ENCODE measurements around the genes MDFI and BYSL.

DNA sequence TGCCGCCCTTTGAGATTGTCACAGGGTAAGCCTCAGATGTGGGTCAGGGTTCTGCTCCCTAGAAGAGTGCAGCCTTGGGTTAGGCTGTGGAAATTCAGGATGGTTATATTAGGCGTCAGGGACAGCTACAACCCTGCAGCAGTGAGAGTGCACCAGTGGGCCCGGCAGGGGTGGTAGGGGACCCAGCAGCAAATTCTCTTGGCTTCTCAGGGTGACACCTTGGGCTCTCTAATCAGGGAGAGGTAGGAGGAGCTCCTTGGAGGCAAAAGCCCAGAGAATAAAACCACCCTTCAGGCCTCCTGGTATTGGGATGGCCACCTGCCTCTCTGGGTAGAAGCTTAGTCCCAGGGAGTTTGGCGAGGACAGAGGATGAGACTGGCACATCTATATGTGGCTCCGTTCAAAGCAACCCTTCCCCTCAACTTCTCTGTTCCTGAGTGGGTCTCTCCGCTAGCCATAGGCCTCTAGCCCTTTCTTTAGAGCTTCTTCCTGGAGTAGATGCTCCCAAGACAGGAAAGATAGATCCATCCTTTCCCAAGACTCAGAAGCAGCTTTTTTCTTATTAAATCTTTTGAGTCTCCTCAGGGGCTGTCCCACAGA is 552 bp downstream of the APOBEC2 start:
- PRO-cap = no peak
- RRBS = no CpG with 5 or more reads among the region's 6 CpGs

DNA sequence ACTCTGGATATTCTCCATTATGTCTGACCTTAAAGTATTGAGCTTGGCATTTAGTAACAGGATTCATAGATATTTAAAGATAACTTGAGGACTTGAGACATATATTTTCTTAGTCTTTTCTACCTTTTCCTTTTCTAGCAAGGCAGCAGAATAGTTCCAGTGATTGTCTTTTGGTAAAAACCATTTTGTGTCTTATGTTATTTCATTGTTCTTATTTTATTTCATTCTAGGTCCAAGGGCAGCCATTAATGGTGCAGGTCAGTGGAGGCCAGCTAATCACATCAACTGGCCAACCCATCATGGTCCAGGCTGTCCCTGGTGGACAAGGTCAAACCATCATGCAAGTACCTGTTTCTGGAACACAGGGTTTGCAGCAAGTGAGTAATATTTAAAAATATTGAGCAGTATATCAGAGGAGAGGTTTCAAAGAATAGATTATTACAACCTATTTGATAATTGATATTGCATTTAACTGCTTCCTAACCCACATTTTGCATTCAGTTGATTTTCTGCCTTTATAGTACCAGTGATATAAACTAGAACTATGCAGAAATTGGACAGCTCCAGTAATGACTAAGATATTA is 11.1 kb downstream of the NFYA start:
- PRO-cap = no peak

DNA sequence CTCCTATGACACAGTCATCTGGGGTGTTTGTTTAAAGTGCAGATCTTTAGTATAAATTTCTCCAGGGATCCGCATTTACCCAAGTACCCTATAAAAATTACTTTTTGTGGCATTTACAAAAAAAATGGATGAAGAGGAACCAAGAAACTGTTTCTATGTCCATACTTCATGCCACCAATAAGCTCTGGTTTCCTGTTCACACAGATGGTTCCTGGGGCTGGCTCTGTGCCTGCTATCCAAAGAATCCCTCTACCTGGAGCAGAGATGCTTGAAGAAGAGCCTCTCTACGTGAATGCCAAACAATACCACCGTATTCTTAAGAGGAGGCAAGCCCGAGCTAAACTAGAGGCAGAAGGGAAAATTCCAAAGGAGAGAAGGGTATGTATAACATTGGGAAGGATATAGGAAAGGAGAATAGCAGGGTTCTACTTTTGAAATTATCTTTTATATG is 20.0 kb downstream of the NFYA start:
- PRO-cap = no peak
- RRBS = no CpG with 5 or more reads among the region's 4 CpGs

- PRO-cap = no peak
These were observed 1.3 kb downstream of the TREML2 start for GRCh38 chr6:41199783-41200010.

GRCh38 chr6:41270996-41271537 is 15.4 kb downstream of the TREM1 start:
- PRO-cap = no peak
- RRBS = no CpG with 5 or more reads among the region's 2 CpGs

- PRO-cap = no peak
- RRBS = no CpG with 5 or more reads among the region's 5 CpGs
These were observed 12.7 kb downstream of the TREM1 start for GRCh38 chr6:41273798-41274240.

- PRO-cap = no peak
- RRBS = no CpG with 5 or more reads among the region's 2 CpGs
These were observed 8.9 kb downstream of the TREM1 start for GRCh38 chr6:41277597-41278021.

GRCh38 chr6:41428639-41429091 is 93.3 kb downstream of the NCR2 start:
- PRO-cap = no peak
- RRBS = 35% methylated on average over 3 of the region's 12 CpGs

DNA sequence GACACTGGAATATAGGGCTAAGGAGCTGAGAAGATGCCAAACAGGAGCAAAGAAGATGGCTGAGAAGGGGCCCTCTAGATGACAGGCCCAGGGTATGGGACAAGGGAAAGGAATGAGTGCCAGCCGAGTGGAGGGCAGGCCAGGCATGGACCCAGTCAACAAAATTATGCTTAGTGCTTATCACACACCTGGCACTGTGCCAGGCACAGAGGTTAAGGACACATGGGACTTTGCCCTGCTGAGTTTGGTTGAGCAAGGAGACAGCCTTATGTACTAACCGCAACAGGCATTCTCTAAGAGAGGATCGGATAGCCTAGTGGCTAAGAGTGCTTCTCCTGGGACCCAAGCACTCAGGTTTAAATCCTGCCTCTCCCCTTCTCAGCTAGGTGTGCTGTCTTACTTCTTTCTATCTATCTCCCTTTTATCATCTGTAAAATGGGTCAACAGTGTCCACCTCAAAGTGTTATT is 96.4 kb upstream of the FOXP4 start:
- PRO-cap = no peak
- RRBS = no CpG with 5 or more reads among the region's 3 CpGs

GRCh38 chr6:41504219-41505079 is 41.7 kb upstream of the FOXP4 start:
- PRO-cap = no peak
- RRBS = 86% methylated on average over 5 of the region's 33 CpGs

- PRO-cap = no peak
- RRBS = no CpG with 5 or more reads among the region's 22 CpGs
These were observed 9.1 kb upstream of the FOXP4 start for GRCh38 chr6:41536560-41537948.

- PRO-cap = no peak
- RRBS = no CpG with 5 or more reads among the region's 12 CpGs
These were observed 38.6 kb downstream of the FOXP4 start for GRCh38 chr6:41584591-41585371.

GRCh38 chr6:41599126-41600349 is 38.7 kb upstream of the MDFI start:
- PRO-cap = no peak
- RRBS = 67% methylated on average over 2 of the region's 28 CpGs

DNA sequence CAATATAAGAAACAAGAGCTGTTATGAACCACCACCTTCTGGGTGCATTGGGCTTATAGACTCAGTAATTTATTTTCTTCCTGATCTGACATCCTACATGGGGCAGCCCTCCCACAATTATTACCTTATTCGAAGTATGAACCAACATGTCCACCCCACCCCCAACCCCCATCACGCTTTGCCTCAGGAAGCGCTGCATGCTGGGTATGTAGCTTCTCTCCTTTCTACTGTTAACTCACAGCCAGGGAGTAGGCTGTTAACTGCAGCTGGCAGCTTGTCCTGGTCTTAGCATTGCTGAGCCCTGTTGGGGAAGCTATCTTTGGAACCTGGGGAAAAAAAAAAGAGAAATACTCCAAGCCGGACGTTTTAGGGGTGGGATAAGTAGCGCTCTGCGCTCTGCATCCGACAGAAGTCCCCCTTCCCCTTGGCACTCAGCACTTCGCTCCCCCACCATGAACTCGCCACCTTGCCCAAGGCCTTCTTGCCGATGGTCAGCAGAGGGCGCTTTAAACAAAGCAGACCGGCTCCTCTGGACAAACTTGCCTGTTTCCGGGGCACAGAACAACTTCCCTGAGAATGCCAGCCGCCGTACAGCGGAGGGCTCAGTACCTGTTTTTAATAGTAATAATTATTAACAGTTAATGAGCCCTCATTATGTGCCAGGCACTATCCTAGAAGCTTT is 35.4 kb upstream of the MDFI start:
- PRO-cap = no peak
- RRBS = no CpG with 5 or more reads among the region's 17 CpGs

GRCh38 chr6:41638069-41638942 is at the start of gene MDFI:
TSS of gene MDFI (plus strand) at chr6:41638468.
- PRO-cap = no peak
- RRBS = 41% methylated on average over 46 of the region's 82 CpGs

DNA sequence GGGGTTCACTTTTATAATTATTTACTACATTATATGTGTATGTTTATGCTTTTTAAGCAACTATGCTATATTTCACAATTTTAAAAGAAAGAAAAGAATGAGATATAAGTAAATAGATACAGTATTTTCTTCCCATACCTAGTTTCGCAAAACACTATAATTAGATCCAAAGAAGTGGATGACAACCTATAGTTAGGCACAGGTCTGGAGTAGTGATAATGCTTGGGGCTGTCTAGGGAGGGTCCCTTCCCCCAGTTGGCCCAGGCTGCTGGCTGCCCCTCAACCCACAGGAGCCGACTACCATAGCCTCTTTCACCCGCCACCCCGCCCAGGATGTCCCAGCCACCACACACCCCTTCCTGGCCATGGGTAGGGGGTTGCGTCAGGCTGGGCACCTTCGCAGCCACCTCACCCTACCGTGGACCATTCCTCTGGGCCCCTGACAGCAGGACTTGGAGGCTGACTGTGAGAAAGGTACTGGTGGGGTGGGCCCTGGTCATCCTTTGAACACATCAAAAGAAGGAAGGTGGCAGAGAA is 8.6 kb downstream of the TFEB start:
- PRO-cap = no peak
- RRBS = no CpG with 5 or more reads among the region's 7 CpGs

DNA sequence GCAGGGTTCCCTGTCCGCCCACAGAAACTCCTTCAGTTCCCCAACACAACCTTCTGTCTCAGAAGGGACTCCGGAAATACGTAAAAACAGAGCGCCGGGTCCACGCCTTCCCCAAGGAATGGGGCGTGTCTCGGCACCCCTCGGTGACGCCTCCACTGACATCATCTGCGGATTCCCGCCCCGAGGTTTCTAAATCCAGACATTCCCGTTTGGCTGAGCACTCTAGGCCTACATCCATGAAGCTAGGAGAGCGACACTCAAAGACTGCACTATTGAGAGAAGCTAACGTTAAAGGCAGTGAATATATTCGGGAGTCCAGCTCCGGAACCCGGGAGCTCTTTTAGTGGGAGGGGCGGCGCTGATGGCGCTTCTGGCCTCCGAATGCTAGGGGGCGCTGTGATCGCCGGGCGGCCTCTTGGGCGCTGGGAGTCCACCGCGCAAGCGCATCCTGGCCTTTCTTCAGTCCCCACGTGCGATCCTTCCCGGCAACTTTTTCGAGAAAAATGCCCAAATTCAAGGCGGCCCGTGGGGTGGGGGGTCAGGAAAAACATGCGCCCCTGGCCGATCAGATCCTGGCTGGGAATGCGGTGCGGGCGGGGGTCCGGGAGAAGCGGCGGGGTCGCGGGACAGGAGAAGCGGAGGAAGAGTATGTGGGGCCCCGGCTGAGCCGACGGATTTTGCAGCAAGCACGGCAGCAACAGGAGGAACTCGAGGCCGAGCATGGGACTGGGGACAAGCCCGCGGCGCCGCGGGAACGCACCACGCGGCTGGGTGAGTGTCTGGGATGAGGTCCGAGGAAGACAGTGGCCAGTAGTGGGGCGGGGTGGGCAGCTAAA is at the start of gene BYSL:
TSS of gene BYSL (plus strand) at position 440 of the 836 bp plus-strand sequence.
- PRO-cap = bidirectional peak, plus-strand start at position 172 of the sequence, minus-strand start at position 77 of the sequence; bidirectional peak, plus-strand start at position 440 of the sequence, minus-strand start at position 259 of the sequence; bidirectional peak, plus-strand start at position 705 of the sequence, minus-strand start at position 679 of the sequence; bidirectional peak, plus-strand start at position 810 of the sequence, minus-strand start at position 805 of the sequence
- RRBS = 1% methylated on average over 21 of the region's 64 CpGs

DNA sequence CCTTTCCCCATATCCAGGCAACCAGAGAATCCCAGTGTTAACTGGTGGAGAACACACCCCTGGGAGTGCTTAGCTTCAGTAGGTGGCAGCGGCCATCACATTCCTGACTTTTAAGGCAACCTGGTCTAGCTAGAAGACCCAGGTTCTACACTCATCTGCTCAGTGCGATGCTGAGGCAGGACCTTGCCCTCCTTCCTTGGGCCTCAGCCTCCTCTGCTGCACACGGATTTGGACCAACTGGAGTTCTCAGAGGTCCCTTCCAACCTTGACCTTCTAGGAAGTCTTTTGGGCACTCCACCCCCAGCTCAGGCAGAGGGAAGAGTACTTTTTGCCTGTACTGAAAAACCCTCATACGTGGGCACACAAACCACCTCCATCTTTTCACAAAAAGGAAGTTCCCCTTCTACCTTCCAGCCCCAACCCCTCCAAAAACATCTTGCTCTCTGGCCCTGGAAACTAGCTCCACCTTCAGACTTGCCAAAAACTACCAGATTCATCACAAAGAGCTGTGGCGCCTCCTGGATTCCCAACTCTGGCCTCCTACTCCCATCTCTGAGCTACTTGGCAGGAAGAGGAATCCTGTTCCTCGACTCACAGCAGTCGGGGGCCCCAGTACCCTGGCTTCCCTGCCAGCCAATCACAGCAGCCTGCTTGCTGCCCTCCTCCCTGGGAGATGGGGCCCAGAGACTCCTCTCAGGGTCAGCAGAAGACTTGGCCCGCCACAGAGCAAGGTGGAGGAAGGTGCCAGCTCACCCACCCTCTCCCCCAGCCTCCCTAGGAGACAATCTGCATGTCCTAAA is 2.8 kb downstream of the CCND3 start:
- PRO-cap = no peak
- RRBS = no CpG with 5 or more reads among the region's 8 CpGs

GRCh38 chr6:42007534-42008290 is 42.6 kb upstream of the TAF8 start:
- PRO-cap = no peak
- RRBS = no CpG with 5 or more reads among the region's 18 CpGs

DNA sequence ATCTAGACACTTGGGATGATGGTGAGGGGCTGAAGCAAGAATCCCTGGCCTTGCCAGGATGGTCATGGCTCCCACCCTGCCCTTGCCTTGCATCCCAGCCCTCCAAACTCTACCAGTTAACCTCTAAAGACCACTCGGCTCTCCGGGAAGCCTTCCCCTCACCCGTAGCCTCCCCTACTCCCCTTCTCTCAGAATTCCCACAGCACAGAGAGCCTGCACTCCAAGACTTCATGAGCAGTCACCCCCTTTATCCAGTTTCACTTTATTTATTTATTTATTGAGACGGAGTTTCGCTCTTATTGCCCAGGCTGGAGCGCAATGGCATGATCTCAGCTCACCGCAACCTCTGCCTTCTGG is 29.9 kb upstream of the TAF8 start:
- PRO-cap = no peak
- RRBS = no CpG with 5 or more reads among the region's 7 CpGs